HCT116 (cell line): ENCODE data around the gene GPR45.

- RRBS: no CpG with 5 or more reads among the region's 7 CpGs
These were observed 104.8 kb downstream of the MAP4K4 start for GRCh38 chr2:101802269-101802841.

GRCh38 chr2:101835756-101836250, 138.3 kb downstream of the MAP4K4 start:
- RRBS: no CpG with 5 or more reads among the region's 6 CpGs

- RRBS: no CpG with 5 or more reads among the region's 6 CpGs
These were observed 8.3 kb upstream of the IL1R2 start for GRCh38 chr2:101983538-101983841.

GRCh38 chr2:102030729-102031499, 39.2 kb downstream of the IL1R2 start:
- RRBS: no CpG with 5 or more reads among the region's 16 CpGs

- RRBS: no CpG with 5 or more reads among the region's 2 CpGs
These were observed 49.6 kb downstream of the IL1R2 start for GRCh38 chr2:102041385-102041749.

GRCh38 chr2:102048413-102049001, 56.7 kb downstream of the IL1R2 start:
- RRBS: no CpG with 5 or more reads among the region's 9 CpGs

GRCh38 chr2:102100717-102101258, 41.8 kb upstream of the IL1R1 start:
- RRBS: no CpG with 5 or more reads among the region's 5 CpGs

- RRBS: no CpG with 5 or more reads among the region's 5 CpGs
These were observed 32.5 kb upstream of the IL1R1 start for GRCh38 chr2:102110081-102110475.

DNA sequence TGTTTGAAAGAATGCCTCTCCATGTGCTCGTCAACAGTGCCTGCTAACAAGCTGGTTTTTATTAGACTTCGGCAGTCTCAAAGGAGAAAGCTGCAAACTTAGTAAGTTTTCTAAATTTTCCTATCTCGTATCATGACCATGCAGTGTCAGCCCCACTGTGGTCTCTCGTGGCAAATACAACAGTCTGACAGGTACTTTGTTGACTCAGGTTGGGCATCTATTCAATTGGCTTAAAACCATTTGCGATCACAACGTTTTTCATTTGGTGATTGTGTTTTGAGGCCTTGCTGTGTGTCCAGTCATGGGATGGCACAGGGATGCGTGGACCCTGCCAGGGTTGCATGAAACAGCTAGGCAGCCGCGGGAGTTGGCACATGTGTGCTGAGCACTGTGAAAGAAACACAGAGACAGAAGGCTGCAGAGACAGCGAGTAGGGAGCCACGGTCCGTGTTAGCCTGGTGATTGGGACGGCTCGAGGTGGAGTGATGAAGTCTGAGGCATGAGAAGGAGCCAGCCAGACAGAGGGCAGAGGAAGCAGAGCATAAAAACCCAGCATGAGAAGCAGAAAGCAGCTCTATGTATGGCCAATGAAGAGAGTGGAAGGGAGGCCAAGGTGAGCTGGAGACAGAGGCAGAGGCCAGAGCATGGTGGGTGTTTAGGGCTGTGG, 31.9 kb upstream of the IL1R1 start:
- RRBS: no CpG with 5 or more reads among the region's 14 CpGs

GRCh38 chr2:102143341-102144130, 990 bp downstream of the IL1R1 start:
- RRBS: no CpG with 5 or more reads among the region's 14 CpGs

- RRBS: no CpG with 5 or more reads among the region's 20 CpGs
These were observed 58.9 kb downstream of the IL1RL2 start for GRCh38 chr2:102245600-102246191.

GRCh38 chr2:102621235-102622241, 2.2 kb downstream of the SLC9A2 start:
- RRBS: no CpG with 5 or more reads among the region's 12 CpGs

- RRBS: no CpG with 5 or more reads among the region's 7 CpGs
These were observed 149.2 kb upstream of the POU3F3 start for GRCh38 chr2:104704845-104705044.

DNA sequence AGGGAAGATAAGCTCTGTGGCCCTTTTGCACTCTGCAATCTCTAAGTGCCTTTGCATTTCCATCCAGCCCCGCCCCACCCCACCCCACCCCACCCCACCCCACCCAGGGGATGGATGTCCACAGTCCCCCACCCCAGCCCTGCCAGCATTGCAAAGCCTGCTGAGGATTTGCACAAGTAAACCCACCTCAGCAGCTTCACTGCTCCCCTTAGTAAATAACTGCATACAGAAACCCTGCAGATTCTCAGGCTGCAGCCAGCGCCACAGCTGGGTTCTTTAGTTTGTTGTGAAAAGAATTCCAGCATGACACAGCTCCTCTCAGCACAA, 95.9 kb upstream of the POU3F3 start:
- RRBS: no CpG with 5 or more reads among the region's 2 CpGs

- RRBS: 15% methylated on average over 2 of the region's 9 CpGs
These were observed 95.5 kb upstream of the POU3F3 start for GRCh38 chr2:104758356-104758826.

DNA sequence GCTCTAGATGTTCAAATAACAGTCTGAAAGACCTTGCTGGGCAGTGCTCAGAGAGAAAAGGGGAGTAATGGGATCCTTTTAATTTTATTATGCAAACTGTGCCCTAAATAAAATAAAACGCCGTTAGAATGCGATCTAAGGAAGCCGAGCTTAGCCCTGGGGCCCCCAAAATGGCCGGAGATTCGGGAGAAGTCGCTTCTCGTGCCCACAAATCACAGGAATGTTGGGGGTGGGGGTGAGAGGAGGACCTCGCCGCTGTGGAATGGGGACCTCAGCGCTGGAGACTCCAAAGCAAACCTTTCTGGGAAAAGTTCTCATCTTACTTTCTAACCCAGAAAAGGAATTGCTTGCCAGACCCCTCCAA, 8.3 kb upstream of the POU3F3 start:
- RRBS: no CpG with 5 or more reads among the region's 11 CpGs

DNA sequence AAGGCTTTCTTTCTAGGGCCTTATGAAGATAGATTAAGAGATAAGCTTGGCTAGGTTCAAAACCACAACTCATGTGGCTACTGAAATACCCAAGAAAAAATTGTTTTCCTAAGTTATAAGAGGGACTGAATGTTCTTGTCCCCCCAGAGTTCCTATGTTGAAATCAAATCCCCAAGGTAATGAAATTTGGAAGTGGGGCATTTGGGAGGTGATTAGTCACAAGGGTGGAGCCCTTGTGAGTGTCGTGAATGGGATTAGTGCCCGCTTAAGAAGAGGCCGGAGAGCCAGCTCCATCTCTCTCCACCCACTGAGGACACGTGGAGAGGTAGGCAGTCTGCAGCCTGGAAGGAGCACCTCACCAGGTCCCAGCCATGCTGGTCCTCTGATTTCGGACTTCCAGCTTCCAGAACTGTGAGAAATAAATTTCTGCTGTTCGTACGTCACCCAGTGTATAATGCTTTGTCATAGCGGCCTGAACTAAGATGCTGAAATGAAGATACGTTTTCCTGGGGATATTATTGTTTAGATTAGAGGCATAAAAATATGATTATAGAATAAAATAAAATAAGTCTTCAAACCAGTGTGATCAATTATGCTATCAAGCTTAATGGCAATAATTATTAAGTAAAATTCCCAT, 44.1 kb downstream of the POU3F3 start:
- RRBS: no CpG with 5 or more reads among the region's 9 CpGs

GRCh38 chr2:105241475-105241891, at the start of gene GPR45:
Gene GPR45, plus strand, starts transcription at chr2:105241743.
- RRBS: no CpG with 5 or more reads among the region's 12 CpGs

DNA sequence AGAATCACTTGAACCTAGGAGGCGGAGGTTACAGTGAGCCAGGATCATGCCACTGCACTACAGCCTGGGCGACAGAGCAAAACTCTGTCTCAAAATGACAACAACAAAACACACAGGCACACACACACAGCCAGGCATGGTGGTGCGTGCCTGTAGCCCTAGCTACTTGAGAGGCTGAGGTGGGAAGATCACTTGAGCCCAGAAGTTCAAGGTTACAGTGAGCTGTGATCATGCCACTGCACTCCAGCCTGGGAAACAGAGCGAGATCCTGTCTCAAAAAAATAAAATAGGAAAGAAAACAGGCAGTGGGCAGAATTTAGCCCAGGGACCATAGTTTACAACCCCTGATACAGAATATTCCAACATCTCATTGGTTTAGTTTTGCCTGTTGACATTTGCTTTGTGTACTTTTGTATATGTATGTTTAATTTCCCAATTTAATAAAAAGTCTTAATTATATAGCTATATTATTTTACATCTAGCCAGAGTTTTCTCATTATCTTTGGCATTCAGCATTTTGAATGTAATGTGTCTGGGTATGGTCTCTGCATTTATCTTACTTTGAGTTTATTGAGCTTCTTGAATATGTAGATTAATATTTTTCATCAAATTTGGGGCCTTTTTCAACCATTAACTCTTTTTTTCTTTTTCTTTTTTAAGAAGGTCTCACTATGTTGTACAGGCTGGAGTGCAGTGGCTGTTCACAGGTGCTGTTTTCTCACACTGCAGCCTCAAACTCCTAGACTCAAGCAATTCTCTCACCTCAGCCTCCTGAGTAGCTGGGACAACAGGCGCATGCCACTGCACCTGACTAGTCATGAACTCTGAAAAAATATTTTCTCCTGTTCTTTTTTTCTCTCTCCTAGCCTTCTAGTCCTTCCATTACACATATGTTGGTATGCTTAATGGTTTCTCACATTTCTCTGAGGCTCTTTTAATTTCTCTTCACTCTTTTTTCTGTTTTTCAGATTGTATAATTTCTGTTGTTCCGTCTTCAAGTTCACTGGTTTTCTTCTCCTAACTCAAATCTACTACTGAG, 19.3 kb downstream of the C2orf49 start:
- RRBS: no CpG with 5 or more reads among the region's 6 CpGs

- RRBS: no CpG with 5 or more reads among the region's 12 CpGs
These were observed 9.8 kb downstream of the FHL2 start for GRCh38 chr2:105388898-105389673.